CD14-positive monocyte (primary cell): ENCODE measurements around a stretch of chr5.

DNA sequence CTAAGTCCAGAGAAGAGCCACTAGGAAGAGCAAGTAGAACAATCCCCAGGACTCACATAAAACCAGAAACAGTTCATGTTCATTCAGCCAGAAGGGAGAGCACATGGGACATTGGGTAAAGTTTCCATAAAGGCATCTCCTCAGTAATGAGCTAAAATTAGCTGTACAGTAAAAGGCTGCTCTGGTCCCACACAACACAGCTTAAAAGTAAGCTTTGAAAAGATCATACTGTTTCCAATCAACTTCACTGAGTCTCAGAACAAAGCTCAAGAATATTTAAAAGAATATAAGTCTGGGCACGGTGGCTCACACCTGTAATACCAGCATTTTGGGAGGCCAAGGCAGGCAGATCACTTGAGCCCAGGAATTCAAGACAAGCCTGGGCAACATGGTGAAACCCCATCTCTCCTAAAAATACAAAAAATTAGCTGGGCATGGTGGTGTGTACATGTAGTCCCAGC is 32.3 kb downstream of the HOMER1 start:
- CAGE, long polyA plus RNA, result no peak

DNA sequence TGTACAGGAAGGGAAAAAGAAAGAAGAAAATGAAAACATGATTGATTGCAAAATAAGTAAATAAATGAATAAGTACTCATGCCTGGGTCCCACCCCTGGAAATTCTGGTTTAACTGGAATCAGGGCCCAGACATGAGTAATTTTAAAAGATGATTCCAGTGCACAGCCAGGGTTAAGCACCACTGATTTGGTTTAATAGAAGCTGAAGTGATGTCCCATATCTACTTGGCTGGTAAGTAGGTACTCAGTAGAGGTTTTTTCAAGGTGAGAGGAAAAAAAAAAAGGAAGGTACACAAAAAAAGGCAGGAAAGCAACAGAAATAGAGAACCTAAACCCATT is 34.1 kb upstream of the HOMER1 start:
- CAGE, long polyA plus RNA, result no peak

GRCh38 chr5:79650201-79651088 is 38.2 kb downstream of the TENT2 start:
- CAGE, long polyA plus RNA, result no peak

- CAGE, long polyA plus RNA, result no peak
These were observed 115.9 kb downstream of the MTX3 start for GRCh38 chr5:79875077-79875710.

GRCh38 chr5:79990111-79990571 is 921 bp downstream of the MTX3 start:
- CAGE, long polyA plus RNA, result no peak

- CAGE, long polyA plus RNA, result no peak
These were observed 104.4 kb downstream of the THBS4 start for GRCh38 chr5:80139465-80139940.

DNA sequence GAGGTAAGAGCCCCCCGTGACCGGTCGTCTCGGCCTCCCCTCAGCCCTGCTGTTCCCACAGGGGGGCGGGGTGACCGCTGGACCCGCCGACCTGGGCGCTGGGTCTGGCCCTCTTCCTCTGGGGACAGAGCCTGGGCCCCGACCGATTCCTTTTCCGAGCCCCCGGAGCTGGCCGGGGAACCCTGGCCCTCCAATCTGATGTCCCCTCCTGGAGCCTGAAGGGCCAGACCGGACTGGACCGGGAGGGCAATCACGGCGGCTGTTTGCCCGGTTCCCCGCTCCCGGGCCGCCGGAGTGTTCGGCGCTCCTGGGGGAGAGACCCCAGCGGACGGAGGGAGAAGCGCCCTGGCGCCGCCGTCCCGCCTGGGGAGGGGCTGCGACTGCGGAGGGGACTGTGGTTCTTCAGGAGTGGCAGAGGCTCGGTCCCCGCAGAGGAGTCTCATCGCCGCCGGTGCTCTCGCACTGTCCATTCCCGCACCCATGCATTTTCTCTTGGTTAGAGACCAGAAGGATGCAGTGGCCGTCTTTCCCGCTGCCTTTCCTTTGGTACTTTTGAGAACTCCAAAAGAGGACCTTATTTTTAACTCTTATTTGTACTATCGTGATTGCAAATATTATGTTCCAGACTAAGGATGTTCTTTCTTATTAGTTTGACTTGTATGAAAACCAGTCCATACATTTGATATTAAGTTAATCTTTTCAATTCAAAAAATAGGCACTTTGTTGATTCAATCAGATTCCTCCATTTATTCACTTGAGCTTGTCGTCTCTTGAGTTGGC is 477 bp downstream of the ZFYVE16 start:
- CAGE, long polyA plus RNA, result no peak

- CAGE, long polyA plus RNA, result no peak
These were observed 4.3 kb downstream of the RASGRF2 start for GRCh38 chr5:80964349-80964906.

- CAGE, long polyA plus RNA, result no peak
These were observed 107.8 kb downstream of the RASGRF2 start for GRCh38 chr5:81067890-81068496.

DNA sequence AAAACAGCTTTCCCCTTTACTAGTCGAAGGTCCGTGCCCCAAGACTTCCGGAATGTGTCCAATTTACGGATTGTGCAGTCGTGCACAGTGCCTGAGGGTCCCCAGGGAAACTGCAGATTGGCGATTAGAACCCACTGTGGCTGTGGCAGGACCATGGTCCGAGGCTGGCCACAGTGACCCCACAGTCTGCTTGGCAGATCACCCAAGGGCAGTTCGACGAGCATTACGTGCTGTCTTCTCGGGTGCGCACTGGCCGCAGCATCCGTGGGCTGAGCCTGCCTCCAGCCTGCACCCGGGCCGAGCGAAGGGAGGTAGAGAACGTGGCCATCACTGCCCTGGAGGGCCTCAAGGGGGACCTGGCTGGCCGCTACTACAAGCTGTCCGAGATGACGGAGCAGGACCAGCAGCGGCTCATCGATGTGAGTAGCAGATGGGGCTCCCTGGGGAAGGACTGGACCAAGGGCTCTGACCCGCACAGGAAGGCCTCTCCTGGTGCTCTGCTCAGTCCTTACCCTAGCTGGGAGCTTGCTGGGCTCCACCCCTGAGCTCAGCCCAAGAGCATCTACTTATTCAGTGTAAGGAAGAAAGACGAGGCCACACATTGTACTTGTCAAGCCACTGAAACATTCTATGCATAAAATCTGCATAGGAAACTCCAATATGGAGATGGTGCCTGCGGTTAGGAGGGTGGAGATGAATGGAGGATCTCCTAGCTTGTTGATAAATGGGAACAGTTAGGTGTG is 21.8 kb downstream of the CKMT2 start:
- CAGE, long polyA plus RNA, result no peak

DNA sequence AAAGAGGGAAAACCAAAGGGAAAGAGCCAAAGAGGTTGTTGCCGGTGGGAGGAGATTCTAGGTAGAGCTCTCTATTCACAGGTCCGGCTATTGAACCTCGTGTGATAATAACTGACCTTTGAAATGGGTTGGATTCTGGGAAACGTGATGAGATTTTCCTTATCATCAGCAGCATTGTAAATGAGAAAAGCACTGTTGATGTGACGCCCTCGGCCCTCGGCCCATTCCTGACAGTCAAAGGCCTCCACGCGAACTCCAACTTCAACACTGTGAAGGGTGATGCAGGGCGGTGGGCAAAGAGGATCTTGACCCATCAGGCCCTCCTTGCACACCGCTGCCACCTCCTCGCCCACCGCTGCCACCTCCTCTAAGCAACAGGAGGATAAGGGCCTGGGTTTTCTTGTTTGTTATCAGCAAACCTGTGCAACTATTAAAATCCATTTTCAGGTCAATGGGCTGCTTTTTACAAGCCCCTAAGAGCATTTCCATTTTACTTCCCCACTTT is 43.4 kb downstream of the ZCCHC9 start:
- CAGE, long polyA plus RNA, result no peak

- CAGE, long polyA plus RNA, result no peak
These were observed 54.5 kb downstream of the SSBP2 start for GRCh38 chr5:81696250-81696940.

DNA sequence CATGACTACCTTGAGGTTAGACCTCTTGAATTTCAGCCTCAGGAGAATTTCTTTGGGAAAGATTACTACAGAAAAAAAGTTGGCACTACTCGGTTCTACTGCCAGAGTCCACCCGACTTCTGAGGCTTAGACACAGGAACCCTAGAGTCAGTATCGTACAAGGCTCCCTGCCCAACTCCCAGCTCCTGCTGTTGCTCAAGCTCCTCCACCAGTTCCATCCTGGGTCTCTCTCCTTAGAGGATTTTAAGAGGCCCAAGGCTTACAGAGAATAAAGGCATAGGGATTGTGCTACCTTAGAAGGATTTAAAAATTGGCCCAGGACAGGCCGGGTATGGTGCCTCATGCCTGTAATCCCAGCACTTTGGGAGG is 29.0 kb upstream of the SSBP2 start:
- CAGE, long polyA plus RNA, result no peak

GRCh38 chr5:82388893-82389301 is 110.7 kb upstream of the RPS23 start:
- CAGE, long polyA plus RNA, result no peak

DNA sequence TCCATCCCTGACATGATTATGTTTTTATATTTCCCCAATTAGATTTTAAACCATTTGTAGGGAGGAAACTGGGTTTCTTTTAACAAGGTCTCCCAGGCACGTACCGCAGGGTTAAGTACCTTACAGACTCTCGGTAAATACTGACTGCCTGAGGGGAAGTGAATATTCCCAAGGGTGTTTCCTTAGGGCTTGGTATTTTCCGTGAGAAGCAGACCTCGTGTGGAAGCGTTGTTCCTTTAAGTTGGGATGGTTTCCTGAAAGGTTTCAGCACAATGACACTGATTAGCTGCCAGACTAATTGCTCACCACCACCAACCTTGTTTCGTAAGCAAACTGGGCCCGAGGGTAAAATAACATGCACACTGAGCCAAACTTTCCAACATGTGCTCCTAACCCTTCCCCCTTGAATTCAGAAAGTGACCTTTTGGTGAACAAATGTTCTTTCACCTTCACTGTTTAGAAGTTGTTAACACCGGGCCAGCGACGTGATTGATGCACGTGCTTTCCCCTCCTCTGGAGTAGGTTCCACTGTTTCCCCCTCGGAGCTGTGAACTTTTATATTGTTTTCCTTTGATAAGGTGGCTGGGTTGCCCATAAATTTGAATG is 128.1 kb upstream of the RPS23 start:
- CAGE, long polyA plus RNA, result no peak

- CAGE, long polyA plus RNA, result no peak
These were observed 148.5 kb upstream of the RPS23 start for GRCh38 chr5:82426698-82427102.

DNA sequence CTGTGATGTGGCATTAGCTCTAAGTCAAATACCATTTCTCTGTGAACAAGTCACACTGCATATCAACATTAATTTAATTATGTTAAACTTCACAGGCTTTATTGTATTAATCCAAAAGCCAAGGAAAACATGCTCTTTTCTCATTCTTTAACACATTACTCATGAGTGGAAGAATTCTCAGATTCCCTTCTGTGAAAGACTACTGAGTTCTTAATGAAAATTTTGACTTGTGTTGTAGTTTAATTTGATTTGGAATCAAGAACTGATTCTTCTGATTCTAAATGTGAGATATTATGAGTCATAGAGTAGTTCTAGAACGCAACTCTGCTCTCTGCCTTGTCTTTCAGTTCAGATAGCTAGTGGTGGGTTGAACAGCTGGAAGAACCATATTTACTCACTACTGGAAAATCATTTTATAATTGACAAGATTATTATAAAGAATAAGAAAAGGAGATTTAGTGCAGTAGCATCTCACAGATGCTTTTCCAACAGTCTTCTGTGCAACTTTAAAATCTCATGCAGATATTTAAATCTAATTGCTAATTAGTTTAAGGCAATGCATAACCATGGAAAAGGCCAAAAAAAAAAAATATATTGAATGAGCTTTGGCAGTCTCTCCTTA is 90.7 kb downstream of the VCAN start:
- CAGE, long polyA plus RNA, result no peak

DNA sequence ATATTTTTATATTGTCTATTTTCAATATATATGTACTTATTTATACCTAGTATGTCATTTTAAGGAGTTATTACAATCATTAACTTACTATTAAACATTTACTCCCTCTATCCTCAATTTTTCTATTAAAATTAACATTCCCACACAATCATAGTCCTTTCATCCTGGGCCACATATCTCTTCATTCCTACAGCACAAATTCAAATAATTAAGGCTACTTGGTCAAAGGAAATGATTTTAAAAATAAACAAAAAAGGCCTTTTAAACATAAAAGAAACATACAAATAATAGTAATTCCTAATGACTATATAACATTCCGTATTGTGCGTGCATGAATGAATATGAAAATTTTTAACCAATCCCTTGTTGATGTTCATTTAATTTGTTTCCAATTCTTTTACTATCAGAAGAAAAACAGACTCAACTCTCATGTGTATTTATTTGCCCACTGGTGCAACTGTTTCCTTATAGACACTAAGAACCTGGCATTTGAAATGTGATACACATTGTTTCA is 248.6 kb upstream of the HAPLN1 start:
- CAGE, long polyA plus RNA, result no peak

- CAGE, long polyA plus RNA, result no peak
These were observed 643 bp upstream of the EDIL3 start for GRCh38 chr5:84385261-84385785.

- CAGE, long polyA plus RNA, result no peak
These were observed 231.7 kb upstream of the EDIL3 start for GRCh38 chr5:84616472-84616728.